Measurements from ENCODE around the genes PCDHGB2, PCDHGC3, HDAC3 and SPRY4.

DNA sequence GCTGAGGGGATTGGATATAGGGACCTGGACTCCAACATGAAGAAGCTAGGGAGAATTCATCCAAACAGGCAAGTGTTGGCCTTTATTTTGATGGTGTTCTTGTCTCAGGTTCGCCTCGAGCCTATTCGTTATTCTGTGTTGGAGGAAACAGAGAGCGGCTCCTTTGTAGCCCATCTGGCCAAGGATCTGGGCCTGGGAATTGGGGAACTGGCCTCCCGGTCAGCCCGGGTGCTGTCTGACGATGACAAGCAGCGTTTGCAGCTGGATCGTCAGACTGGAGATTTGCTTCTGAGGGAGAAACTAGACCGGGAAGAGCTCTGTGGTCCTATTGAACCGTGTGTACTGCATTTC lies 320 bp downstream of the PCDHB4 start:
- PRO-cap = no peak
- RAMPAGE, long total RNA = no peak

GRCh38 chr5:141359739-141360676 lies at the start of gene PCDHGB2:
Gene PCDHGB2 (plus strand): TSS chr5:141359994.
- PRO-cap = no peak
- RAMPAGE, long total RNA = no peak

DNA sequence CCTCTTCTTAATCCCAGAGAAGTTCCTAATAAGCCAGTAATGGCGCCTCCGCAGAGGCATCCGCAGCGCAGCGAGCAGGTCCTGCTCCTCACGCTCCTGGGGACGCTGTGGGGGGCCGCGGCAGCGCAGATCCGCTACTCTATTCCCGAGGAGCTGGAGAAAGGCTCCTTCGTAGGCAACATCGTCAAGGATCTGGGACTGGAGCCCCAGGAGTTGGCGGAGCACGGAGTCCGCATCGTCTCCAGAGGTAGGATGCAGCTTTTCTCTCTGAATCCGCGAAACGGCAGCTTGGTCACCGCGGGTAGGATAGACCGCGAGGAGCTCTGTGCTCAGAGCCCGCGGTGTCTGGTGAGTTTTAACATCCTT lies 337 bp downstream of the PCDHGA6 start:
- PRO-cap = no peak
- RAMPAGE, long total RNA = no peak

- PRO-cap = no peak
- RAMPAGE, long total RNA = start-site peak on the plus strand at chr5:141475882-141476074, 1,324 and 568 reads in 2 replicates
Observed at GRCh38 chr5:141475613-141476309, at the start of gene PCDHGC3. Gene PCDHGC3 (plus strand): TSS chr5:141475966.

DNA sequence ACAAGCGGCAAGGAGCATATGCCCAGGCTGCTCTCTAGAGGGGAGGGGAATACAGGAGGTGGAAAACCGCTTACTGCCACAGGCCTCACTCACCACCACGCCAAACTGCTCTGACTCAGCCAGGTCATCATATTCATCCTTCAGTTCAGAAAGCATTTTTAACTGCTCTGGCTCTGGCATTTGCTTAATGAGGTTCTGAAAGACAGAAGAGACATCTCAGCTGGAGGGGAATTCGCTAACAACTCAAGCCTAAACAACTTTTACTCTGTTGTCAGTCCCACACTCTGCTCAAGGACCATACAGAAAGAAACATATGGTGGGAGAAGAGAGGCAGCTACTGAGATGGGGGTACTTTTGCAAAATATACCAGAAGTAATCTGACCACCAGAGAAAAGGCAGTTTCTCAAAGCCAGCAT lies 40.2 kb downstream of the PCDHGC5 start:
- PRO-cap = no peak
- RAMPAGE, long total RNA = no peak

DNA sequence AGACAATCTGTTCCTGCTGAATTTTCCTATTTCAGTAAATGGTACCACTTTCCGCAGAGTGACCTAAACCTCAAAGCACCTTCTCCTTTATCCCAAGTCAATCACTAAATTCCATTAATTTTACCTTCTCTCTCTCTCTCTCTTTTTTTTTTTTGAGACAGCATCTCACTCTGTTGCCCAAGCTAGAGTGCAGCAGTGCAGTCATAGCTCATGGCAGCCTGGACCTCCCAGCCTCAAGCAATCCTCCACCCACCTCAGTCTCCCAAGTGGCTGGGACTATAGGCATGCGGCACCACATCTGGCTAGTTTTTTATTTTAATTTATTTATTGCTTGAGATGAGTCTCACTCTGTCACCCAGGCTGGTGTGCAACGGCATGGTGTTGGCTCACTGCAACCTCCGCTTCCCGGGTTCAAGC lies 42.3 kb downstream of the PCDHGC5 start:
- PRO-cap = no peak
- RAMPAGE, long total RNA = no peak

- PRO-cap = no peak
- RAMPAGE, long total RNA = no peak
Observed at GRCh38 chr5:141559402-141559867, 59.4 kb downstream of the DIAPH1 start.

DNA sequence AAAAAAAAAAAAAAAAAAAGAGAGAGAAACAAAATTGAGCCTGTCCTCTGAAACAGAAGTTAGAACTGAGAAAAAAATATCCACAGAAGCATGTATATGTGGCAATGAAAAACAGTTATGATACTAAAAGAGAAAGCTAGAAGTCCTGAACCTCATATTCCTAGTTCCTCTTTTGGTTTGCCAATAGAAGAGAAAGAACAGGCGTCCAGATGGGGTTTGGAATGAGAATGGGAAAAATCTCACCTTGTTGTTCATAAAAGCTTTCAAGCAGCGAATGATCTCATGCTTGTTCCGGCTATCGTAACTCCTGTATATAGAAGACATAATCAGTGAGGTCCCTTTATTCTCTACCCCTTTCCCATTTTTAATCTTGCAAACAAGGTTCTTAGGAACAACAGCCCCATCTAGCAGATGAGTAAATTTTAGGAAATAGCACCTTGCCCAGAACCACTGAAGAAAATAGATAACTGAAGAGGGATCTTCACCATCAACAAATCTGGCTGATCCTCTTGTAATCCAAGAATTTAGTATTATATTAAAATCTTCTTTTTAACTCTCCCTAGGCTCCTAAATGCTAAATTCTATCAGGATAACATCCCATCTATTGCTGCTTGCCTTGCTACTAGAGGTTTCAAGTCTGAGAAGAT lies 36.6 kb downstream of the DIAPH1 start:
- PRO-cap = no peak
- RAMPAGE, long total RNA = no peak

- PRO-cap = no peak
- RAMPAGE, long total RNA = no peak
Observed at GRCh38 chr5:141604190-141604999, 14.4 kb downstream of the DIAPH1 start.

GRCh38 chr5:141622940-141623864 lies 4.4 kb upstream of the DIAPH1 start:
- PRO-cap = no peak
- RAMPAGE, long total RNA = no peak

- PRO-cap = unidirectional peak, minus-strand start at chr5:141636825
- RAMPAGE, long total RNA = no peak
Observed at GRCh38 chr5:141636690-141637118, at the start of gene HDAC3. Gene HDAC3 (minus strand): TSS chr5:141636849.

DNA sequence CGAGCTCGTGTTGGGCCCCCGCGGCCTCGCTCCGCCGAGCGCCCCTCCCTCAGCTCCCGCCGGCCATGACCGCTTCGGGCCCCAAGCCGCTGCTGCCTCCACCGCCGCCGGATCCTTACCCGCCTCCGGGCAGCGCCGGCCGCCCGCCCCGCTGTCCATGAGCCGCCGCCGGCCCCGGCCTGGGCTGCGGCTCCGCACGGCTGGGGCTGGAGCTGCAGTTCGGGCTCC lies 192 bp downstream of the PCDH1 start:
- PRO-cap = no peak
- RAMPAGE, long total RNA = no peak

GRCh38 chr5:141879955-141880333 lies 1.7 kb upstream of the PCDH1 start:
- PRO-cap = no peak
- RAMPAGE, long total RNA = no peak

GRCh38 chr5:142108242-142108718 lies 299 bp upstream of the NDFIP1 start:
- PRO-cap = no peak
- RAMPAGE, long total RNA = no peak

GRCh38 chr5:142248862-142249661 lies 75.8 kb downstream of the SPRY4 start:
- PRO-cap = no peak
- RAMPAGE, long total RNA = no peak

GRCh38 chr5:142324938-142325548 lies at the start of gene SPRY4:
Gene SPRY4 (minus strand): TSS chr5:142325021.
- PRO-cap = no peak
- RAMPAGE, long total RNA = no peak

- PRO-cap = no peak
- RAMPAGE, long total RNA = no peak
Observed at GRCh38 chr5:142356659-142357526, 32.1 kb upstream of the SPRY4 start.

- PRO-cap = no peak
- RAMPAGE, long total RNA = no peak
Observed at GRCh38 chr5:142360747-142361282, 36.0 kb upstream of the SPRY4 start.

DNA sequence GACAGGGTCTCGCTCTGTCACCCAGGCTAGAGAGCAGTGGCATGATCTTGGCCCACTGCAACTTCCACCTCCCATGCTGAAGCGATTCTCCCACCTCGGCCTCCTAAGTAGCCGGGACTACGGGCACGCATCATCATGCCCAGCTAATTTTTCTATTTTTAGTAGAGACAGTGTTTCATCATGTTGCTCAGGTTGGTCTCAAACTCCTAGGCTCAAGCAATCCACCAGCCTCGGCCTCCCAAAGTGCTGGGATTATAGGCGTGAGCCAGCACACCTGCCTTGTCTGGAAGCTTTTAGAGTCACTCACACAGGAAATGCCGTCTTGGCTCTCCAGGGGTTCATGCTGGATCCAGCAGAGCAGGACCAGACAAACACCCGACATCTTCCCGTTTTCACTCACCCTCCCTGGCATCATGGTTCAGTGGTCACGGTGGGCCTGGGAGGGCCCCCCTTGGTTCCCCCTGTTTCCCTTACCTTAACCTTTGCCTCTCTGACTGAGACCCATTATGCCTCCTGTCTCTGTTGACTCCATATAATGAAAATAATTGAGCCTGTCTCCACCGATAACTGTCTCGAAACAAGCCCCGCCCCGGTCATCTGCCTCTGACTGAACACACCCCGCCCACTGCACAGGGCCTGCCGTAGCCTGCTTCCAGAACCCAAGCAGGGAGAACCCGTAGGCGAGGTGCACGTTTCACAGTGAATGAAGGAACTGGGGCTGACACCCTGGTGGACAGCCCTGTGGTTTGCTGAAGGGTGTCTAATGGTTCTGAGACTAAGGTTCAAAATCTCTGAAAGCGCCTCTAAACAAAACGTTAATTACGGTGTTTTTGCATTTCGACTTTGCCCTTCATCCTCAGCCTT lies 39.5 kb upstream of the SPRY4 start:
- PRO-cap = no peak
- RAMPAGE, long total RNA = no peak

DNA sequence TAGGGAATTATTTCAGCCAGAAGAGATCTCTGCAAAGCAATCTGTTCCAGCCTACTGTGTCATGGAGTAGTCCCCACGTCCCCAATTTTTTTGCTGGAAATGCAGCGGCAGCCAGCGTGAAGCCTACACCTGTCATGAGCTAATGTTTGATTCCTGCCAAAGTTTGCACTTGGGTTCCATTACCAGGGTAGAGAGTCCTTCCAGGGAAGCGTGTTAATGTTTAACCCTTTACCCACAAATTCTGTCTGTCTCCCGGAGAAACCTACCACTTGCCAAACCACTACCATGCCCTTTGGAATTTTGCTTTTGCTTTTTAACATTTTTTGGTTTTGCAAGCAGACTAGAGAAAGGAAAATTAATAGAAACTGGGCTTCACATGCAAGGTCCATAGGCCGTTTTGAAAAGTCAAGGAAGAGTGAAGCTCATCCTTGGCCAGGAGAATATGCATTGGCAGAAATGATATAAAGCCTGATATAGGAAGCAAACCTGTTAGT lies 174.9 kb upstream of the SPRY4 start:
- PRO-cap = no peak
- RAMPAGE, long total RNA = no peak